Foreskin keratinocyte (primary cell): ENCODE data around the genes EIF1AY, PRY2 and DAZ1.

GRCh38 chrY:7274556-7275391 lies 363.2 kb upstream of the AMELY start:
- RAMPAGE, total RNA: no peak

DNA sequence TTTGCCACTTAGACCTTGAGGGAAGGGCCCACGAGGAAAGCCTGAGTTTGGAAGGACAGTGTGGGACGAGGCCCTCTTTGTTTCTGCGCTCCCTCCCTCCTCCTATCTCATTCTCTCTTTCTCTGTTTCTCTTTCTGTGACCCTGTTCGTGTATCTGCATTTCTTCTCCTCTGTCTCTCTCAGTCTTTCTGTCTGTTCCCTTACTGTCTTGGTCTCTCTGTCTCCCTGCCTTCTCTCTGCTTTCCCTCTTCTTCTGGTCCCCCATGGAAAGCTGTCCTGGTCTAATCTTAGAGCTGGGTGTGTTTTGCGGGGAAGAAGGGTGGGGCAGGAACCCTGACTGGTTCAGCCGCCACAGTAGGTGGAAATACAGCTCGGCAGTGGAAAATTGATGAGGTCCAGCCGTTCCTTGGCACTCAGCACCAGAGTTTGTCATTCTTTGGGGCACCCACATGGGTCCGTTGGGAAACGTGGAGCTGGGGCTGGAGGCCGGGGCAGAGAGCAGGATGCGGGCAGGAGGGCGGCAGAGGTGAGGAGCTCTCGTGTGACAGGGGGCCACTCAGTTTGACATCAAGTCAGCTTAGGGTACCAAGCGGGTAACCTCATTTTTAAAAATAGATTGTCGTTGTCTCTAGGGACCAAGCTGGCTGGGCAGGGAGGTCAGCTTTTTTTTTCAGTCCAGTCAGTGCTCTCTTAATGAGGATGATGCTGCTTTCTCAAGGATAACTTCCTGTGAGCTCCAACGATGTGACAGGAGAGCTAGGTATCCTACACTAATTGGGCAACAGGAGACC lies 364.2 kb upstream of the AMELY start:
- RAMPAGE, total RNA: no peak

GRCh38 chrY:7326117-7326832 lies 414.7 kb upstream of the AMELY start:
- RAMPAGE, total RNA: no peak

GRCh38 chrY:14309032-14309299 lies 215.4 kb upstream of the NLGN4Y start:
- RAMPAGE, total RNA: no peak

GRCh38 chrY:14559214-14559676 lies 34.9 kb downstream of the NLGN4Y start:
- RAMPAGE, total RNA: no peak

DNA sequence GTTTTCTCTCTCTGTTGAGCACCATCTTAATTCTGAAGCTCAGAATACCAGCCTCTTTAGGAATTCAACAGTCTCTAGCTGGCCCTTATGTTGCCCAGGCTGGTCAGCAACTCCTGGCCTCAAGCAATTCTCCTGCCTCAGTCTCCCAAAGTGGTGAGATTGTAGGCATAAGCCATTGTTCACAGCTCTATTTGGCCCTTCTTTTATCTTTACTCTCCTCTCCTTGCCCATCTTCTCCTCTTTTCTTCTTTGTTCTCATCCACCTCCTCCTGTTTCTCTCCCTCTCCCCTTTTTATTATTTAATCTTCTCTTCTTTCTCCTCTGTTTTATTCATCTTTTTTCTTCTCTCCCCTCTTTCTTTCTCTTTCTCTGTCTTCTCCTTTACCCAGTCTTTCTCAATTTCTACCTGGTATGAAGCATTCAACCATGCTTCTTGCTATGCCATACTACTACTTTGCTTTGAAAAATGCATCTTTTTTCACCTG lies 1268.4 kb downstream of the NLGN4Y start:
- RAMPAGE, total RNA: no peak

- RAMPAGE, total RNA: no peak
These were observed 242.4 kb upstream of the HSFY2 start for GRCh38 chrY:19015886-19016461.

GRCh38 chrY:19067745-19068565 lies 294.4 kb upstream of the HSFY2 start:
- RAMPAGE, total RNA: no peak

GRCh38 chrY:19076688-19077879 lies 303.5 kb upstream of the HSFY2 start:
- RAMPAGE, total RNA: no peak

GRCh38 chrY:20575271-20576394 lies at the start of gene EIF1AY:
TSS of gene EIF1AY (plus strand) at chrY:20575776.
- RAMPAGE, total RNA: start-site peak on the plus strand at chrY:20575724-20575832, 183 and 400 reads in 2 replicates

DNA sequence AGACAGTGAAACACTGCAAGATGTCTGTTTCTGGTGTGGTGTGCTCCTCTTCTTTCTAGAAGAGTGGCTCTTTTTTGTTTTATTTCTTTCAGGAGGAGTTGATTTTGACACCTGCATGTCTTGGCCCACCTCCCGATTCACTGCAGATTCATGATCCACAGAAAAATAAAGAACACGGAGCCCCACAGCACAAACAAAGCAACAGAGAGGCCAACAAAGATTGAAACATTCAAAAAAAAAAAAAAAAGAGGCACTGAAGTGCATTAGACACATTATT lies at the start of gene PRY2:
Gene PRY2, minus strand, starts transcription at position 54 of the 277 bp plus-strand sequence.
- RAMPAGE, total RNA: no peak

DNA sequence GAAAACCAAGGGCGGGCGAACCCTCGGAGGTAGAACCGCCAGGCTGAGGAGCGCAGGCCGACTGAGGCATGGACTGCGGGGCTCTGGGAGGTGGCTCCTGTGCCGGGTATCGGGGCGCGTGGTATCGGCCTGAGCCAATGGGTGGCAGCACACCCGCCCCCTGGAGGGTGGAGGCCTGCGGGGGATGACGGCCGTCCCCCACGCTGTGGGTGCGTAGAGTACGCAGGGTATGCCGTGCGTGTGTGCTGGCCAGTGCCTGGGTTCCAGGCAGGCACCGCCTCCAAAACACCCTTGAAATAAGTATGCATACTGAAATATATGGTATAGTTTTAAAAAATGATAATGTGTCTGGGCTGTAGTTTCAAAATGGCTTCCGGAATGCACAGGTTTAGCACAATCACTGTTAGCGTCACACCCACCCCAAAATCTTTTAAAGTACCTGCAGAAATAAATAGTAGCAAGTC lies at the start of gene DAZ1:
Gene DAZ1, minus strand, starts transcription at position 63 of the 464 bp plus-strand sequence.
- RAMPAGE, total RNA: no peak